Mucosa of descending colon (tissue), 1 donor: ENCODE measurements around a stretch of chr11.

DNA sequence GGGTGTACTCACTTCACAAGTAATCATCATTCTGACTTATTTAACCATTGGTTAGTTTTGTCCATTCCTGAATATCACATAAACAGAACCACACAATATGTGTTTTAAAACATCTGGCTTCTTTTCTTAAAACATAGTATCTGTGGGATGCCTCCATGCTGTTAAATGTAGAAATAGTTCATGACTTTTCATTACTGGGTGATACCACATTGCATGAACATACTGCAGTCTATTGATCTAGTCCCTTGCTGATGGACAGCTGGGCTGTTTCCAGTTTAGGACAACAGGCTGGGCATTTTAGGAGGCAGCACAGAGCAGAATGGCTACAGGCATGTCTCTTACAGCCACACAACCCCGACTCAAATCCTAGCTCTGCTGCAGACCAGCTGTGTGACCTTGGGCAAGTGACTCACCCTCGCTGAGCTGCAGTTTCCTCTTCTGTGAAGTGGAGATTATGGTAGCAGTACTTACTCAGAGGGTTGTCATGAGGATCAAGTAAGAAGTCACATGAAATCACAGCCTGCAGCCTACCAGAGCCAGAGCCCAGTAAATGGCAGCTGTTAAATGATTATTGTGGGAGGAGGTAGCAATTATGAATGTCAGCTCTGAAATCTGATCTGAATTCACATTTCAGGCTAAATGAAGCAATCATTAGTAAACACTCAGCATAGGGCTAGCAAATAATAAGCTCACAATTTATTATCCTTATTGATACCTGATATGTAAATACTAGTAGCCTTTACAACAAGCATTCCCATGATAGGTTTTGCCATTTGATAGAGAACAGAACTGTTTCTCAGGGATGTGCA lies 58.7 kb downstream of the MYEOV start:
- PRO-cap, result no peak

DNA sequence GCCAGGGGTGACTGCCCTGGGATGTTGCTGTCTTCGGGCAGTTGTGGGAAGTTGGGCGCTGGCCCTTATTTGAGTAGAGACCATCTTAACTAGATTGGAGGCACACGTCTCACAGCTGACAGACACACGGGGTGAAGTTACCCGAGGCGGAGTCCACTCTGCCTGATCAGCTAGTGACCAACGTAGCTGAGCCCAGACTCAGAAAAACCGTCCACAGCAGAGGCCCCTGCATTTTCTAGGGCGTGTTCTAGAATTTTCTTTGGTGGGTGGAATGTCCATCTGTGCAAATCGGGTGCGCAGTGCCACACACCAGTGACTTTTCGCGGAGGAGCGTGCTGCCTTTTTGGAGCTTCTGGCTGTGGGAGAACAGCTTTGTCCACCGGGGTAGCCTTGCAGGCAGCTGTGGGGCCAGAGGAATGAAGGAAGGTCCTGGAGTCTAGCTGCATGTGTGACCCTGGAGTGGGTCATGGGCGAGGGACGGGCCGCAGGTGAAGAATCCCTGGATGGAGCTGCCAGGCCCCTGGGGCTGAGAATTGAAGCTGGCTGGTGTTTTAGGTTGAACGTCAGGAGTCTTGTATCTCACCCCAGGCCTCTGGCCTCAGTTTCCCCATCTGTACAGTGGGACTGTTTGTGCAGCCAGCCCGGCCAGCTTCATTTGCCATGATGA lies 8.5 kb downstream of the CCND1 start:
- PRO-cap, result no peak

- PRO-cap, result no peak
These were observed 33.9 kb downstream of the ANO1 start for GRCh38 chr11:70111988-70112488.

DNA sequence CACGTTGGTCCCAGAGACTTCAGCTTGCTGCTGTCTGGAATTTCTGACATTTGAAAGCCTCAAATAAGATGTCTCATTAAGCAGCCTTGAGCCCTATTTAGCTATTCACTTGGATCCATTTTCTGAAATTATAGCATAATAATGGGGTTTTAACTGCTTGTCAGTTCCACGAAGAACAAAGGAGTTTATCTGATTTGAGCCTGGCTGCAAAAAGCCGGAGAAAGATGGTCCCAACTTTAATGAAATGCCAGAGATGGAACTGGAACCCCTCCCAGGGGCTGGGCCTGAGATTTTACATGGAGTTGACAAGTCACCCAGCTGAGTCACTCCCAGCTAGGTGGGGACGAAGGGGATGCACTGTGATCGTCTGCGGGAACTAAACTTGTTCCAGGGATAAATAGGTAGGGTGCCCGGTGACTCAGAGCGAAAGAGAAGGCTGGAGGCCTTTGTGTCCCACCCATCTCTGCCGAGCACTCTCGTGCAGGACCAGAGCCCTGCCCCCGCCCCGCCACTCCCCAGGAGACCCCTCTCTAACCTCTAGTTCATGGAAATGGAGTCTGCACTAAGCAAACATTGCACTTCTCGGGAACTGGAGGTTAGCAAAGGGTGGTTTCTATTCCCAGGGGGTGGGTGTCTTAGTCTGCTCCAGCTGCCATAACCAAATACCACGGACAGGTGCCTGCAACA lies 60.9 kb upstream of the FADD start:
- PRO-cap, result no peak

- PRO-cap, result bidirectional peak, plus-strand start at chr11:70212602, minus-strand start at chr11:70212381
These were observed 9.2 kb downstream of the FADD start for GRCh38 chr11:70212251-70212805.

GRCh38 chr11:70319642-70320240 lies 49.3 kb downstream of the PPFIA1 start:
- PRO-cap, result no peak

GRCh38 chr11:70378010-70378832 lies 20.1 kb upstream of the CTTN start:
- PRO-cap, result no peak

- PRO-cap, result no peak
These were observed 103.1 kb downstream of the CTTN start for GRCh38 chr11:70501116-70502121.

DNA sequence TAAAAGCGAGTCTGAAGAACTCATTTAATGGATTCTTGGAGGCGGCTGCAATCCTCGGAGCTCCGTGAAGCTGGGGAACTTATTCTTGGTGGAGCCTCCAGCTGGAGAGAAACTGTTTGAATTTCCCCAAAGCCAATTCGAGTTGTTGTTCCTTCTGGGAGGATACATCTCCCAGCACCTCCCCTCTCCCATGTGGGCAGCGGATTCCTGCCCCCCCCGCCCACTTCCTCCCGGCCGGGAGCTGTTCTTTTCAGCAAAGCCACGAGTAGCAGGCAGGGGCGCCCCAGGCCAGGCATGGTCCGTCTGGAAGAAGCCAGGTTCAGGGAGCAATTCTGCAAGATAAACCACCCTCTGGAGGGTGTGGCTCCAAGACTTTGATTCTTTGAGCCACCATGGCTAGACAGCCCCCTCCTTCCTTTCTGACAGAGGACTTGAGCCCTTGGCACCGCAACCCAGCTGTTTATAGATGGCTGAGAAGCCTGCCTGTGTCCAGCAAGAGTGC lies 170.2 kb downstream of the CTTN start:
- PRO-cap, result no peak

DNA sequence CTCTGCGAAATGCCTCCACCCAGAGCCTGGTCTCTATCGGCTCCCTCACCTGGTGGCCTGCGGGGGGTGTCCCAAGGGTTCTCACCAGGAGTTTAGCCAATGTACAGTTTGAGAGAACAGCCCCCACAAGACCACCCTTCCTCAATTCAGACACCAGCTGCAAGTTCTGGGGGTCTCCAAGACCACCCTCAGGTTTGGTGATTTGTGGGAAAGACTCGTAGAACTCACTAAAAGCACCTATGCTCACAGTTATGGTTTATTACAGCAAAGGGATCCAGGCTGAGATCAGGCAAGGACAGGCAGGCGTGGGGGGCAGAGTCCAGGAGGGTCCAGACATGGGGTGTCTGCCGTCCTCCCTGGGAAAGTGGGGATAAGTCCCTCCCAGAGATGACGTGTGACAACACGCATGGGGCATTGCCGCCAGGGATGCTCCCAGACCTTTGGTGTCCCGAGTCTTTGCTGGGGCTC lies 226.5 kb downstream of the CTTN start:
- PRO-cap, result no peak

DNA sequence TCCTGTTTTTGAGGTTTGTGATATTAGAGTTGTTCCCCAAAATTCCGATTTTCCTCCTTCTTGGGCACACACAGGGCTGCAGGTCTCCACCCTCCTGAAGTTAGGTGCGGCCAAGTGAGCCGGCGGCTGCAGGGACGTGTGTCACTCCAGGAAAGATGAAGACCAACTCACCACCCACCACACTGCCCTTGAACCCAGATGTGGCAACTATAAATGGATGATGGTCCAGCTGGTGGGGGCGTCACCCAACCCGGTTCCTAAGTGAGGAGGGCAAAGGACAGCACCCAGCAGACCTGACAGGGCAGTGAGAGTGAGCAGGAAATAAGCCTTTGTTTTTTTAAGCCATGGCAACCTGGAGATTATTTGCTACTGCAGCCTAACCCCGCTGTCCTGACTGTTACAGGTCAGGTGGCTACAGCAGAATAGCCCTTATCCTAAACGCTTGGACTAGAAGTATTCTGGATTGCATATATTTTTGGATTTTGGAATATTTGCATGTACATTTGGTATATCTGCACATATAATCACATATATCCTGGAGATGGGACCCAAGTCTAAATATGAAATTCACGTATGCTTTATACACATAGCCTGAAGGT lies 228.9 kb downstream of the CTTN start:
- PRO-cap, result no peak

DNA sequence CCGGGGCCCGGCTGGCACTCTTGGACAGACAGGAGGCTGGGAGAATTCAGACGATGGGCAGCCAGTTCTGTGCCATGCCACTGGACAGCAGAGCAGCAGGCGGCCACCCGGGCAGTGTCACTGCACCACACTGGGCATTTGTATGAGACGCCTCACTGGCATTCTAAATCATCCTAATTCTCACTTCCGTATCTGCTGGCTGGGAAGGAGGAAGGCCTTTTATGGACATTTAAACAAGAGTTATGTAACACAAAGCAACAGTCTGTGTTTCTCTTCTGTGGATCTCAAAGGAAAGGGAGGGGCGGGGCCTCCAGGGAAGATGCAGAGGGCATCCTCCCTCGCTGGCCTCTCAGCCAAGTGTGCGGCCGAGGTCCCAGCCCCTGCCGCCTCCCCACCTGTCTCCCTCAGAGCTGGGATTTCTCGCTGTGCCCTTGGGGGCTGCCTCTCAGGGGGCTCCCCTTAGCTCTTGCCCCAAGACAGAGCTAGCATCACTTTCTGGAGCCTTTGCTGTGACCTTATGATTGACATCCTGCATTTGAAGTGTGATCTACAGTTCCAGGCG lies 350.2 kb downstream of the SHANK2 start:
- PRO-cap, result no peak

DNA sequence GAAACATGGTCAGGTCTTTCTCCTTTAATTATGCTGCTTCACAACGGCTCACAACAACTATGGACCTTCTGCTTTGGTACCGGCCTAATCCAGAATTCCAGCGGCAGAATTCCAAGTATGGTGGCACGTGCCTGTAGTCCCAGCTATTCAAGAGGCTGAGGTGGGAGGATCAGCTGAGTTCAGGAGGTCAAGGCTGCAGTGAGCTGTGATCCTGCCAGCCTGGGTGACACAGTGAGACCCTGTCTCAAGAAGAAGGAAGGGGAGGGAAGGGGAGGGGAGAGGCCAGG lies 145.9 kb downstream of the SHANK2 start:
- PRO-cap, result no peak

DNA sequence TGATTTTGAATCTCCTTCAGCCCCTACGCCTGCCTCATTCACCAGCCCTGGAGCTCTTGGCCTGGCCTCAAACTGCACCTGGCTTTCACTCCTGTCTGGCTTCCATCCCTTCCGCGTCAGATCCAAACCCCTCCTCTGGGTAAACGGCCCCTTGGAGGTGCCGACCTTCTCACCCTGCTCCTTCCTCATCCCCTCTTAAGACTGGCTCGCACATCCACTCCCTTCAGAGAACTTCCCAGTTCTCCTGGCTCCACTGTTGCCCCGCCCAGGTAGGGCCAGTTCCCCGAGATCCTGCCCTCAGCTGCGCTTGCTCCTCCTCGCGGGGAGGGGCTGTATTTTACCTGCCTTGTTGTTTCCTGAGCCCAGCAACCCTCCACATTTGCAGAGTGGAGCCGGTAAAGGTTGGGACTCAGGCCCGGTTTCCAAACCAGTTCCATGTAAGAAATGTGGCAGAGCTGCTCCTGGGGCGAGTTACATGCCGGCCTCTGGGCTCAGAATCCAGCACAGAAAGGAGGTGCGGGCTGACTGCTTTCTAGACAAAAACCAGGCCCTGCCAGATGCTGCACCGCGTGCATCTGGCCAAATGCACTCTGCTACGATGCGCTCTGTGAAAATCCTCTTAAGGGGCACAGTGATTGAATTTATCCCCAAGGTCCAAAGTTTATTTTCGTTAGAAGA lies 14.0 kb upstream of the SHANK2 start:
- PRO-cap, result bidirectional peak, plus-strand start at position 378 of the sequence, minus-strand start at position 197 of the sequence

DNA sequence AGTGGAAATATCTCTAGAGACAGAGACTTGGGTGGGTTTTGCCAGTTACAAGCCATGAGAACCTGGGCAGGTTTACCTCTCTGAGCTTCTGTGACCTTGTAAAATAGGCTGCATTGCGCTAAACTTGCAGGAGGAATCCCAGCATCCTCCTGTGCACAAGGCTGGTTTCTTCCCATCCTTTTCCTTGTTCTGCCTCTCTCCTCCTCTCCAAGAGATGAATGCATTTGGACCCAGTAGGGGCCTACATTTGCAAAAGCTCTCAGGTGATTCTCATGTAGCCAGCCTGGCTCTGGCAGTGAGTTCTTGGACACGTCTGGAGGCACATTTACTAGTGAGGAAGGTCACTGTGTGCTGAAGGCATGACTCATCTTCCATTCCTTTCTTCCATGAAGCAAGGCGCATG lies 73.7 kb upstream of the KRTAP5-11 start:
- PRO-cap, result no peak

- PRO-cap, result unidirectional peak, minus-strand start at chr11:71711063
These were observed 122.1 kb upstream of the DEFB108B start for GRCh38 chr11:71710708-71711517.

- PRO-cap, result no peak
These were observed 2.6 kb downstream of the IL18BP start for GRCh38 chr11:72001155-72001851.

GRCh38 chr11:72039680-72040005 lies 40.7 kb downstream of the NUMA1 start:
- PRO-cap, result no peak

GRCh38 chr11:72100128-72100875 lies 2.8 kb downstream of the LAMTOR1 start:
- PRO-cap, result no peak

DNA sequence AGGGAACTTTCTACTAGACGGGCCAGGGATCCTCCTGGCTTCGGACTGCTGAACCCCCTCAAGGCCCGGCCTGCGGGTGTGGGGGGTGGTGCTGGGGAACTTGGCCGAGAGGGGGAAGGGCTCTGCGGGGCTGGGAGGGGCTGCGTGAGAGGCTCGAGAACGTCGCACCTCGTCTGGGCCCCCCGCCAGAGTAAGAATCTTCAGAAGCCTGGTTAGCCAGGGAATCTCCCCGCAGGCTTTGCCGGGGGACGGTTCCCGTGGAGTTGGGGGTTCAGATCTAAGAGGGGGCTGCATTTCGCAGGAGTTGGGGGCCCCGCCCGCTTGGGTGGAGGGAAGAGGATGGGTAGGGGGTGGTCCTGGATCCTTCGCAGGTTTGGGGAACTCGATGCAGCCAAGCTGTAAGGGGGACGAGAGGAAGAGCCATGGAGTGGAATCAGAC lies 553 bp upstream of the INPPL1 start:
- PRO-cap, result bidirectional peak, plus-strand start at position 127 of the sequence, minus-strand start at position 47 of the sequence